ENCODE measurements around a stretch of chr17.

DNA sequence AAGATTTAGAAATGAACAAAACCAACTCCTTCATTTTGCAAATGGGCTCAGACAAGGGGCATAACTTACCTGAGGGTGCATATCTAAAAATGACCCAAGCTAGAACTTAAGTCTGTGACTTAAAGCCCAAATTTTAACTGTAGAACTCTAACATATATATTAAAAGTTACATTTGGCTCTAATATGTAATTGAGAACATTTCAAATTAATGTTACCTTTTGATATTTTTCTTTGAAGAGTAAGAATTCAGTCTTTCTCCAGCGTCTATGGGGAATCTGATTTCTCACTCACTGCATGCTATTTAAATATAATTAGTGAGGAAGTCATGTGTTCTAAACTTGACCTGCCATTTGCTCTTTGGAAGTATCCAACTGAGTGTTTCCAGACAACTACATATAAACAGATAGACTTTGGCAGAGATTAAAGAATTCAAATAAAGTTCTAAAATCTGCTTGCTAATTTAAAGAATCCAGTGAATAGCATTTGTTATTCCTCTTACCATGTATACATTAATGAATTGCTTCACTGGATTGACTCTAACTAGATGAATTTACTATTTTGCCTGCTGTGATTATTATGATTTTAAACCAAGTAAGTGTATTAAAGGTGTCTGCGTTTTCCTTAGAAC lies 23.6 kb downstream of the OMG start:
- RAMPAGE, long total RNA = no peak
- RRBS = no CpG with 5 or more reads among the region's 2 CpGs
PRO-cap:
- standard = no peak
- CoPRO, capped RNA only, 2 experiments = no peak in any of the 2 experiments
- CoPRO, capped and uncapped RNA, 2 experiments = no peak in any of the 2 experiments
- CoPRO, uncapped RNA only, 2 experiments = no peak in any of the 2 experiments
CAGE:
- cytosol, long polyA plus RNA = no peak
- long polyA plus RNA = no peak
- nucleolus, long total RNA = no peak
- nucleus, long polyA plus RNA = no peak

DNA sequence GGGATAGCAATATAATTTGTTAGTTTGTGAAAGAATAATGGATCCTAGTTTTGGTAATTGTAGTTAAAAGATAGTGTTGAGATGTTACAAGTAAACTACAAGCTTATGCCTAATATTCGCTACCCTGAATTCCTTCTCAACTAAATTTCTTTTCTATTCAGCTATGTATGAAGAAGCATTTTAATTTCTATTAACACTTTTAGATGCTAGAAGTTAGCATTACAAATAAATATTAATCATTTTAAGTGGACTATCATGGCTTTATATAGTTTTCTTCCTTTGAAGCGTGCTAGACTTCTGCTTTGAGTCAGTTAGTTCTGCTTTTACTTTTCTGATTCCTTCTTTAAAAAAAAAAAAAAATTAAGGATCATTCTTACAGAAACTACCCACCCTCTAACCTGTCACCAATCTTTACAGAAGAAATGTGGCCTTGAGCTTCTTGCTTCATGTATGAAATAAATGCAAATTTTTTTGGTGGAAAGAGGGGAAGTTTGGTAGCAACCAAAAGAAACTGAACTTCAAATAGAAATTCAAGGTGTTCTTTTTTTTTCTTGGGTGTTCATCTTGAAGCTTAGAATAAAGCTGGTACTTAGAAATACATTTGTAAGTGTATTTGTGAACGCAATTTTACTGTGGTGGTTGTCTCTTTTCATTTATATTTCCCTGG lies 2.3 kb downstream of the EVI2A start:
- RAMPAGE, long total RNA = no peak
- RRBS = no CpG with 5 or more reads among the region's 3 CpGs
PRO-cap:
- standard = no peak
- CoPRO, capped RNA only, 2 experiments = no peak in any of the 2 experiments
- CoPRO, capped and uncapped RNA, 2 experiments = no peak in any of the 2 experiments
- CoPRO, uncapped RNA only, 2 experiments = no peak in any of the 2 experiments
CAGE:
- cytosol, long polyA plus RNA = no peak
- long polyA plus RNA = no peak
- nucleolus, long total RNA = no peak
- nucleus, long polyA plus RNA = no peak

DNA sequence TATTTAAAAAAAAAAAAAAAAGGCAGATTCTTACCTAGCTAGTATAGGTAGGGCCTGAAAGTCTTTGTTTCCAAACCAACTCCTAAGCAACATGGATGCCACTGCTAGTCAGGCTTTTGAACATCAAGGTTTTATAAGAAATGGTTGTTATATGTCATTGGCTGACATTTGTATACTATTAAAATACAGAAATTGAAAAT lies 1.2 kb downstream of the EVI2A start:
- RAMPAGE, long total RNA = no peak
PRO-cap:
- standard = no peak
- CoPRO, capped RNA only, 2 experiments = no peak in any of the 2 experiments
- CoPRO, capped and uncapped RNA, 2 experiments = no peak in any of the 2 experiments
- CoPRO, uncapped RNA only, 2 experiments = no peak in any of the 2 experiments
CAGE:
- cytosol, long polyA plus RNA = no peak
- long polyA plus RNA = no peak
- nucleolus, long total RNA = no peak
- nucleus, long polyA plus RNA = no peak

DNA sequence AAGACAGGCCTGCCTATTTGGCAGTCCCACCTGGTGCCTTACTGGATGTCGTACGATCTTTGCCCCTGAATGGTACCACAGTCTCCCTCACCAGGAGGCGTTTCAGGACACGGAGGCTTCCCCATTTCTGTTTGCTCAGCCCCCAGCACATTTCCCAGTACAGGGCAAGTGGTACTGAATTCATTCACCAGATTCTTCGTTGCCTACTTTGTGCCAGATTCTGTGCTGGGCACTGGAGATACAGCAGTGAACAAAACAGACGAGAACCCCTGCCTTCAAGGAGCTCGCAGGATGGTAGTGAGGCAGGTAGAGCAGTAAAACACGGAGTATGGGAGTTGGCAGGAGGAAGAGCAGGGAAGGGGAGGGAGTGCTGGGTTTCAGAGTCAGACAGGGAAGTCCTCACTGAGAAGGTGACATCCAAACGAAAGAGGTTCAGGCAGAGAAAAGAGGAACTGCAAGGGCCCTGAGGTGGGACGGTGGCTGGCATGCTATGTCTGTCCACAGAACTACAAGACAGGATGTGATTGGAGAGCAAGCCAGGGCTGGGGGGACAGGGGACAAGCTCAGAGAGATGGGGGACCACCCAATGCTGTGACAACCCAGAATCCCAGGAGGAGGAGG lies 99.7 kb downstream of the RAB11FIP4 start:
- RAMPAGE, long total RNA = no peak
- RRBS = no CpG with 5 or more reads among the region's 10 CpGs
PRO-cap:
- standard = no peak
- CoPRO, capped RNA only, 2 experiments = no peak in any of the 2 experiments
- CoPRO, capped and uncapped RNA, 2 experiments = no peak in any of the 2 experiments
- CoPRO, uncapped RNA only, 2 experiments = no peak in any of the 2 experiments
CAGE:
- cytosol, long polyA plus RNA = no peak
- long polyA plus RNA = no peak
- nucleolus, long total RNA = no peak
- nucleus, long polyA plus RNA = no peak

DNA sequence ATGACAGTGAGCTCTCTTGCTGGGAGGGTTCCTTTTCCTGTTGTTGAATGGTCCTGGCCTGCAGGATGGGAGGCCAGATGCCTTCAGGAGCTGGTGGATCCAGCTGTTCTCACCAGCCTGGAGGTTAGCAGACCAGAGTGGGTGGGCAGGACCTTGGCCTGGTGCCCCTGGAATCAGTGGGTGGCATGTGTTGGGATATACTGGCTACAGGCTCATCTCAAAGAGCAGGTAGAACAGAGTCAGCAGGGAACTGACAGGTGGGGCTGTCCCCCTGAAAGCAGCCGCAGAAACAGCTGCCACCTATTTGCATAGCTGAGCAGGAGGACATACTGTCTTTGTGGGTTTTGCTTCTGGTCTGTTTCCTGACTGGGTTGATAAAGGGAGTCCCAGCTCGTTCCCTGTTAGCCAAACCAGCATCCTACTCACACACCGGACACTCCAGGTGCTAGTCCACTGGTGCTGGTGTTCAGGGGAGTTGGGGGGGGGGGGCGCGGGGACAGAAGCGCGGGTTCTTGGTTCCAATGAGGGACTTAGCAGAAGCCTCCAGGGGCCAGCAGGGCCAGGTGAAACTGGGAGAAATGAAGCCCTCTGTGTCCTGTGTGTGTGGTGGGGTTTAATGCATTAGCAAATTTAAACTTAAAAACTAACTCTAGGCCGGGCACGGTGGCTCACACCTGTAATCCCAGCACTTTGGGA lies 144.2 kb downstream of the RAB11FIP4 start:
- RAMPAGE, long total RNA = no peak
- RRBS = no CpG with 5 or more reads among the region's 9 CpGs
PRO-cap:
- standard = no peak
- CoPRO, capped RNA only, 2 experiments = no peak in any of the 2 experiments
- CoPRO, capped and uncapped RNA, 2 experiments = no peak in any of the 2 experiments
- CoPRO, uncapped RNA only, 2 experiments = no peak in any of the 2 experiments
CAGE:
- cytosol, long polyA plus RNA = no peak
- long polyA plus RNA = no peak
- nucleolus, long total RNA = no peak
- nucleus, long polyA plus RNA = no peak

DNA sequence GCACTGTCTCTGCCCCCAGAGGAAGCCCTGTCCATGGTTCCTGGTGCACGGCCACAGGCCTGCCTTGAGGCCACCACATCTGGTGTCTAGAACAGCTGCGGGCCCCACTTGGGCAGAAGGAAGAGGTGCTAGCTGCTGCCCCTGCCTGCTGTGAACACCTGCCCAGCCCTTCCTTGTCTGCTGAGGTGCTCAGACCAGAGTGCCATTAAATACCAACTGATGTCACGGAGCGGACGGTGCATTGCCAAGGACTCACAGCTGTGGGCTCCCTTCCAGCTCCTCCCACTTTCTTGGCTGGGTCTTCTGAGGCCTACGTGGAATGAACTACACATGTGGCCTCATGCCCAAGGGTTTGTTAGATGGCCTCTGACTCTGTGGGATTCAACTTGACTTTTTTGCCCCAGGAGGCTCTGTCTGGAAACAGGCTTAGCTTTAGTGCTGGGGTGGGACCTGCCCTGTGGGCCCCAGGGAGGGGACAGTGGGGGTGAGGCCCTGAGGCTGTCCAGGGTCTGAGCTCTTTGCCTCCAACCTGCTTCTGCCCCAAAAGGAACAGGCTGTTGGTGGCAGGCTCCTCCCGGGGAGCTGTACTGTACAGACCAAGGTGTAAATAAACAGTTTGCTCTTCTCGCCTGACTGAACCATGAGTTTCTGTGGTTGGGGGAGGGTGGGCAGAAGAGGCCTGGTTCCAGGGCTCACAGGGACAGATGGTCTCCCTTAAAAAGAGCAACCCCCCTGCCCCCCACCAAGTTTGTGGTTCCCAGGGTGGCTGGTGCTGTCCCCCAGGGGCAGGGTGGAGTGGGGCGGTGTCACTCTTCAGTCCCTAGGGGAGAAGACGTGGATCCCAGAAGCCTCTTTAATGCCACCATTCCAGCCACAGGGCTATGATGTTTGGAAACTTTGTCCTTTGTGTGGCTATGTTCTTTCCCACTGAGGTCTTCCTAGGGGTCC lies 146.4 kb downstream of the RAB11FIP4 start:
- RAMPAGE, long total RNA = no peak
- RRBS = no CpG with 5 or more reads among the region's 10 CpGs
PRO-cap:
- standard = no peak
- CoPRO, capped RNA only, 2 experiments = no peak in any of the 2 experiments
- CoPRO, capped and uncapped RNA, 2 experiments = no peak in any of the 2 experiments
- CoPRO, uncapped RNA only, 2 experiments = no peak in any of the 2 experiments
CAGE:
- cytosol, long polyA plus RNA = no peak
- long polyA plus RNA = no peak
- nucleolus, long total RNA = no peak
- nucleus, long polyA plus RNA = no peak

- RAMPAGE, long total RNA = no peak
- RRBS = no CpG with 5 or more reads among the region's 27 CpGs
PRO-cap:
- standard = no peak
- CoPRO, capped RNA only, 2 experiments = no peak in any of the 2 experiments
- CoPRO, capped and uncapped RNA, 2 experiments = no peak in any of the 2 experiments
- CoPRO, uncapped RNA only, 2 experiments = no peak in any of the 2 experiments
CAGE:
- cytosol, long polyA plus RNA = no peak
- long polyA plus RNA = no peak
- nucleolus, long total RNA = no peak
- nucleus, long polyA plus RNA = no peak
These were observed 158.9 kb downstream of the RAB11FIP4 start for GRCh38 chr17:31550348-31550825.

DNA sequence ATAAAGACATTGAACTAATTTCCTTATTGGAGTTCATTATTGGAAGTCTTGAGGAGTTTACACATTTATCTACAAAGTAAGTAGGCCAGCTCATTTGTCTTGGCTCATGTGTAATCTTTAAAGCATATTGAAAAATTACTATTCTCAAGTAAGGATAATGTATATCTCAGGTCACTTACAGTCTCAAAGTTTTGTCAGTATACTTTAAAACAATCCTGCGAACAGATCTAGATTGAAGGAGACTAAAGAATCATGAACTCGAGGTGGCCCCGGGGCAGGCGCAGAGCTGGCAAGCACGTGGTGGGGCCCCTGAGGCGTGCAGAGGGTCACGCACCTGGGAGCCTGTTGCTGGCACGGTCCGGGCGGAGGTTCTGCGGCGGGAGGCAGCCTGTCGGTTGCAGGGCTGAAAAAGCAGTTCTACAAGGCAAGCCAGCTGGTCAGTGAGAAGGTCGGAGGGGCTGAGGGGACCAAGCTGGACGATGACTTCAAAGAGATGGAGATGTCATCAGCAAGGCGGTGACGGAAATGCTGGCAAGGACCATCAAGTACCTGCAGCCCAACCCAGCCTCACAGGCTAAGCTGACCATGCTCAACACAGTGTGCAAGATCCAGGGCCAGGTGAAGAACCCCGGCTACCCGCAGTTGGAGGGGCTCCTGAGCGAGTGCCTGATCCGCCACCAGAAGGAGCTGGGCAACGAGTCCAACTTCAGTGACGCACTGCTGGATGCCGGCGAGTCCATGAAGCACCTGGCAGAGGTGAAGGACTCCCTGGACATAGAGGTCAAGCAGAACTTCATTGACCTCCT lies 33.1 kb downstream of the LRRC37B start:
- RAMPAGE, long total RNA = no peak
- RRBS = no CpG with 5 or more reads among the region's 25 CpGs
PRO-cap:
- standard = no peak
- CoPRO, capped RNA only, 2 experiments = no peak in any of the 2 experiments
- CoPRO, capped and uncapped RNA, 2 experiments = no peak in any of the 2 experiments
- CoPRO, uncapped RNA only, 2 experiments = no peak in any of the 2 experiments
CAGE:
- cytosol, long polyA plus RNA = no peak
- long polyA plus RNA = no peak
- nucleolus, long total RNA = no peak
- nucleus, long polyA plus RNA = no peak

DNA sequence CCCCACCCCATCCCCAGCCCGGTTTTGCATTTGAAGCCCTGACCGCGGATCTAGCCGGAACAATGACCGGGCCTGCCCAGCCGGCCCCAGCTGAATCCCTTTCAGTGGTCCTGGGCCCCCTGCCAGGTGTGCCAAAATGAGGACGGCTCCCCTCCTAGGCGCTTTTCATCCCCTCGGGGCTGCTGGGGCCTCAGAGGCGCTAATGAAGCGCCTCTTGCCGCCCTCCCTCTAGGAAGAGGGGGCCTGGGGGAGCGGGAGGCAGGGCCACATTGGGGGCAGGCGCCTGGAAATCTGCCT lies 57.1 kb upstream of the RHOT1 start:
- RAMPAGE, long total RNA = no peak
- RRBS = no CpG with 5 or more reads among the region's 14 CpGs
PRO-cap:
- standard = no peak
- CoPRO, capped RNA only, 2 experiments = no peak in any of the 2 experiments
- CoPRO, capped and uncapped RNA, 2 experiments = no peak in any of the 2 experiments
- CoPRO, uncapped RNA only, 2 experiments = no peak in any of the 2 experiments
CAGE:
- cytosol, long polyA plus RNA = no peak
- long polyA plus RNA = no peak
- nucleolus, long total RNA = no peak
- nucleus, long polyA plus RNA = no peak

- RAMPAGE, long total RNA = no peak
- RRBS = no CpG with 5 or more reads among the region's 3 CpGs
PRO-cap:
- standard = no peak
- CoPRO, capped RNA only, 2 experiments = no peak in any of the 2 experiments
- CoPRO, capped and uncapped RNA, 2 experiments = no peak in any of the 2 experiments
- CoPRO, uncapped RNA only, 2 experiments = no peak in any of the 2 experiments
CAGE:
- cytosol, long polyA plus RNA = no peak
- long polyA plus RNA = no peak
- nucleolus, long total RNA = no peak
- nucleus, long polyA plus RNA = no peak
These were observed 9.9 kb downstream of the RHOT1 start for GRCh38 chr17:32152132-32152615.

DNA sequence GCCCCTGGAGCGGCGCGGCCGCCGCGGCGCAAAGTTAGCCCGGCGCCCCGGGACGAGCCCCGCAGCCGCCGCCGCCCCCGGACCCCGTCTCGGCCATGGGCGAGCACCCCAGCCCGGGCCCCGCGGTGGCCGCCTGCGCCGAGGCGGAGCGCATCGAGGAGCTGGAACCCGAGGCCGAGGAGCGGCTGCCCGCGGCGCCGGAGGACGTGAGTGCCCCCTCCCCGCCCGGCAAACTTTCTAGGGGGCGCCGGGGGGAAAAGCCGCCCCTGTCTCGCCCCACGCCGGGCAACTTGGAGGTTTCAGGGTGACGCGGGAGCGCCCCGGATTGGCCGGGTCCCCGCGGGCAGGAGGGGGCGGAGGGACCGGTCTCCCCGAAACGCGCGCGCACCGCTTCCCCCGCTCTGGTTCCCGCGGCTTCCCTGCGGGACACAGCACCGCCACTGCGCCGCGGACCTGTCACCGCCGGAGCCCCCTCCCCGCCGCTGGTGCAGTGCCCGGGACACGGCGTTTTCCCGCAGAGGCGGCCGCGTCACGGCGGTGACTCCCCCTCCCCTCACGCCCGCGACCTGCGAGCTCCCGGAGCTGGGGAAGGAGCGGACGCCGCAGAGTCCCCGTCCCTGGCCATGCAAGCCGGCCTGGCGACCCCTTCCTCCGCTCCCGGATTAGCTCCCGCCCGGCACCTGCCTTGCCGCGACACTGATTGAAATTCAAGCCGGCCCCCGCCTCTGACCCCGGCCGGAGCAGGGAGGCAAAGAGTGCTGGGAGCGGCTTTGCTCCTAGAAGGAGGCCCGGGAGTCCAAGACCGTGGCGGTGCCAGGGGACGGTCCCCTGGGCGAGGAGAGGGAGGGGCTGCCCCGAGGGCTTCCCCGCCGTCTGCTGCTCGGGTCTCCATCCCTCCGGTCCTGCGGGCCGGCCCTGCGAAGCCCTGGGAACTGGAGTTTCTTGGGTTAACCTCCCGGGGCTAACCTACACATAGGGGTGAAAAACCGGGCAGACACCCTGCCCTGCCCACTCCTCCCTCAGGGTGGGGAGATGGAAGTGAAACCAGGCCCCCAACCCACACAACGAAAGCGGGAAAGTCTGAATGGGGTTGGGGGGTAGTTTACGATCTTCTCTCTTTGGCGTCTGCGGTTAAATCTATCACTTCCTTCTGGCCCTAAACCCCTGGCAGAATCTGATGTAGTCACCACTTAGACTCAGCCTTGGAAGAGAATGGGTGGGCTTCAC lies 876 bp downstream of the RHBDL3 start:
- RAMPAGE, long total RNA = no peak
- RRBS = 4% methylated on average over 28 of the region's 122 CpGs
PRO-cap:
- standard = no peak
- CoPRO, capped RNA only, 2 experiments = no peak in any of the 2 experiments
- CoPRO, capped and uncapped RNA, 2 experiments = no peak in any of the 2 experiments
- CoPRO, uncapped RNA only, 2 experiments = no peak in any of the 2 experiments
CAGE:
- cytosol, long polyA plus RNA = no peak
- long polyA plus RNA = no peak
- nucleolus, long total RNA = no peak
- nucleus, long polyA plus RNA = no peak

DNA sequence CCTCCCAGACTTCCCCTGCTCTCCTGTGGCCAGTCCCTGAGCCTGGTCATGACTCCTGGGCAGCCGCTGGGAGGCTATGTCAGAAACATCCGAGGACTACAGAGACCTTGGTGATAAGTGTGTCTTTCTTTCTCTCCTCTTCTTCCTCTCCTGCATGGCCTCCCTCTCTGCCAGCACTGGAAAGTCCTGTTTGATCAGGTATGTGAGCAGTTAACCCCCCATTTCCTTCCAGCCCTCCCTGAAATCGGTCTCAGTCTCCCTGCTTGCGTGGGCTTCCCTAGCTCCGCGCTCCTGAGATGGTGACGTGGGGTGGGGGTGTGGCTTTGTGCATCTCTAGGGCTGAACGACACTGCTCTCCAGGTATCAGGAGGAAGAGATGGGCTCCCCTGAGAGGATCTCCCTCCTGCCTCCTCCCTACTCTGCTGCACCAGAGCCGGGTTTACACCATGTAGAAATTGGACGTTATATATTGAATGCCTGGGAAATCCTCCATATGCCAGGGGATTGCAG lies 2.2 kb downstream of the RHBDL3 start:
- RAMPAGE, long total RNA = no peak
- RRBS = no CpG with 5 or more reads among the region's 10 CpGs
PRO-cap:
- standard = no peak
- CoPRO, capped RNA only, 2 experiments = no peak in any of the 2 experiments
- CoPRO, capped and uncapped RNA, 2 experiments = no peak in any of the 2 experiments
- CoPRO, uncapped RNA only, 2 experiments = no peak in any of the 2 experiments
CAGE:
- cytosol, long polyA plus RNA = no peak
- long polyA plus RNA = no peak
- nucleolus, long total RNA = no peak
- nucleus, long polyA plus RNA = no peak

DNA sequence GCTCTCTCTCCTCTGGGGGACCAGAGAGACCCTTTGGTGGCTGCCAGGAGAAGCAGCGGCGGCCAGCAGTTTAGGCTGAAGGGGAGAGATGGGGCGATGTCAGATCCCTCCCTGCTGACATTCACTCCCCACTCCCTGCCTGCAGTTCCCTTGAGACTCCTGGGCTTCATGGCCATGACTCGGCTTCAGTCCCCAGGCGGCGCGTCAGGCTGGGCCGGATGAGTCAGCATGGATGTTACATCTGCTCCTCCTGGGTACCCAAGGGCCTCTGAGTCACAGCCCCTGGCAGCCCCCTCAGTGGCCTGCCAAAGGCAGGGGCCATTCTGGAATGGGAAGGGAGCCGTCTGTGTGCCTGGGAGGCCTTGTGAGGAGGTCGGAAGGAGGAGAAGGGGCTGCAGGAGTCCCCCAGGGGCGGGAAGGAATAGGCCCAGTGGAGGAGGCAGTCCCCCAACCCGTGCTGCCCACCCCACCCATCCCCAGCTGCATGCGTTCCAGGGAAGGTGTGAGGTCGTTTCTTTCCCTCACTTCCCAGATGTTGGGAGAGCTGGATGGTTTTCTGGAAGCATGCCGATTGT lies 9.5 kb downstream of the RHBDL3 start:
- RAMPAGE, long total RNA = no peak
- RRBS = no CpG with 5 or more reads among the region's 15 CpGs
PRO-cap:
- standard = no peak
- CoPRO, capped RNA only, 2 experiments = no peak in any of the 2 experiments
- CoPRO, capped and uncapped RNA, 2 experiments = no peak in any of the 2 experiments
- CoPRO, uncapped RNA only, 2 experiments = no peak in any of the 2 experiments
CAGE:
- cytosol, long polyA plus RNA = no peak
- long polyA plus RNA = no peak
- nucleolus, long total RNA = no peak
- nucleus, long polyA plus RNA = no peak

DNA sequence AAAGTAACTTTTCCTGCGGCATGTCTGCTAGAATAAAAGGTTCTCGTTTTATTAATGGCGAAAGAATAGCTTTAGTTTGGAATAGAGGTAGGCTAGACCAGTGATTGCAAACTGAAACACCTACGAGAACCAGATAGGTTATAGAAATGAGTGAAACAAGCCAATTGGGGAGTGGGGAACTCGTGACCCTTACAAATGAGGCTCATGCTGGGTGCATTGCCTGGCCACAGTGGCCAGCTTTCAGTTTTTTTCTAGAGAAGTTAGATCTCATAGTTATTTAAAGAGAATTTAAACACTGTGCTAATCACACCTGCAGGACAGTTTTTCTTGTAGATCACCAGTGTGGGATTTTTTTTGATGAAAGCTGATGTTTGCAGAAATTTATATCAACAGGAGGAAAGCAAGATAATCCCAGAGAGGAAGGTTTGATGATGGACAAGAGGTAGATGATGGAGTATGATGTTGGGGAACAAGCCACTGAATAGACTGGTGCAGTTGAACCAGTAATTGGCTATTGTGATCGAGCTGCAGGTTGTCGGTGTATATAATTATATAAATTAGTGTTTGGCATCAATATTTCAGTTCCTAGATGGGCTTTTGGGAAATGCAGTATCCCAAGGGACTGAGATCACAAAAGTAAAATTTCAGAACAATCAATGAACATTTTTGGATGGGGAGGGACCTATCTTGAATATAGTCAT lies 36.5 kb downstream of the ZNF207 start:
- RAMPAGE, long total RNA = no peak
- RRBS = no CpG with 5 or more reads among the region's 7 CpGs
PRO-cap:
- standard = no peak
- CoPRO, capped RNA only, 2 experiments = no peak in any of the 2 experiments
- CoPRO, capped and uncapped RNA, 2 experiments = no peak in any of the 2 experiments
- CoPRO, uncapped RNA only, 2 experiments = peak in 2 of 2 experiments; most common plus-strand start position 216 of the sequence (in 1)
CAGE:
- cytosol, long polyA plus RNA = no peak
- long polyA plus RNA = no peak
- nucleolus, long total RNA = no peak
- nucleus, long polyA plus RNA = no peak

GRCh38 chr17:32523923-32524476 lies 37.2 kb downstream of the CDK5R1 start:
- RAMPAGE, long total RNA = no peak
- RRBS = no CpG with 5 or more reads among the region's 10 CpGs
PRO-cap:
- standard = no peak
- CoPRO, capped RNA only, 2 experiments = no peak in any of the 2 experiments
- CoPRO, capped and uncapped RNA, 2 experiments = no peak in any of the 2 experiments
- CoPRO, uncapped RNA only, 2 experiments = no peak in any of the 2 experiments
CAGE:
- cytosol, long polyA plus RNA = no peak
- long polyA plus RNA = no peak
- nucleolus, long total RNA = no peak
- nucleus, long polyA plus RNA = no peak

- RAMPAGE, long total RNA = no peak
- RRBS = no CpG with 5 or more reads among the region's 7 CpGs
PRO-cap:
- standard = no peak
- CoPRO, capped RNA only, 2 experiments = no peak in any of the 2 experiments
- CoPRO, capped and uncapped RNA, 2 experiments = no peak in any of the 2 experiments
- CoPRO, uncapped RNA only, 2 experiments = no peak in any of the 2 experiments
CAGE:
- cytosol, long polyA plus RNA = no peak
- long polyA plus RNA = no peak
- nucleolus, long total RNA = no peak
- nucleus, long polyA plus RNA = no peak
These were observed 82.6 kb downstream of the CDK5R1 start for GRCh38 chr17:32569225-32569968.

DNA sequence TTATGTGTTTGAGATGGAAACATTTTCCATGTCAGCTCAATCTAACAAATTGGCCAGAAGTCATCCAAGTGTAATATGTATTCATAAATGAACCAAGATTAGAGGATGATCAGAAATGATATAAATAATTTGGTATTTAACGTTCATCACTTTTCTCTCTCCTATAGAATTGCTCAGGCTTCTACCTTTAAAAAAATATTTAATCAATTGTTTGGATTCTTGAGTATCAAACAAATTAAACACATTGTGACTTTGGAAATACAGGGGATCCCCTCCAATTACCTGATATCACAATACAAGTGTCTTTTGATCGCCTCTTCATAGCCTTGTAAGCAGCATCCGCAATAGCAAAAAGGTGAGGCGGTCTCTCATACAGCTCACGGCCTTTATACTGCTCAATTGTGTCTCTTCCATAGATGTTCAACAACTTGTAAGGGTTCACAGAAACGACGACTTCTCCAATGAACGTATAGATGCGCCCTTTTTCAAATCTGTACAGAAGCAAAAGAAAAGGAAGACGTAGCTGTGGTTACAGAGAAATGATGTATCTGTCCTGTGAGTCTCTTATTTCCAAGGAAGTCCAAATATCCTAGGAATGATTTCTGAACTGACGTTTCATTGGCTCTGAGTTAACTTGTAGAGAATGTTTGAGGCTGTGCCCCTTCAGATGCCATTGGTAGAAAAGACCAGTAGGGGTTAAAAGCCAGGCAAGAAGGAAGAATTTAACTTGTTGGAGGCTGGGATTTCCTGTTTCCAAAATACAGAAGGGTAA lies 96.4 kb downstream of the MYO1D start:
- RAMPAGE, long total RNA = no peak
- RRBS = no CpG with 5 or more reads among the region's 11 CpGs
PRO-cap:
- standard = no peak
- CoPRO, capped RNA only, 2 experiments = no peak in any of the 2 experiments
- CoPRO, capped and uncapped RNA, 2 experiments = no peak in any of the 2 experiments
- CoPRO, uncapped RNA only, 2 experiments = peak in 1 of 2 experiments; most common minus-strand start position 631 of the sequence (in 1)
CAGE:
- cytosol, long polyA plus RNA = no peak
- long polyA plus RNA = no peak
- nucleolus, long total RNA = no peak
- nucleus, long polyA plus RNA = no peak

GRCh38 chr17:32853010-32853909 lies 23.7 kb downstream of the MYO1D start:
- RAMPAGE, long total RNA = no peak
- RRBS = no CpG with 5 or more reads among the region's 5 CpGs
PRO-cap:
- standard = no peak
- CoPRO, capped RNA only, 2 experiments = no peak in any of the 2 experiments
- CoPRO, capped and uncapped RNA, 2 experiments = no peak in any of the 2 experiments
- CoPRO, uncapped RNA only, 2 experiments = no peak in any of the 2 experiments
CAGE:
- cytosol, long polyA plus RNA = no peak
- long polyA plus RNA = no peak
- nucleolus, long total RNA = no peak
- nucleus, long polyA plus RNA = no peak

All from K562 (cell line).